ENCODE results near the genes PRKAG2 and ACTR3B.

DNA sequence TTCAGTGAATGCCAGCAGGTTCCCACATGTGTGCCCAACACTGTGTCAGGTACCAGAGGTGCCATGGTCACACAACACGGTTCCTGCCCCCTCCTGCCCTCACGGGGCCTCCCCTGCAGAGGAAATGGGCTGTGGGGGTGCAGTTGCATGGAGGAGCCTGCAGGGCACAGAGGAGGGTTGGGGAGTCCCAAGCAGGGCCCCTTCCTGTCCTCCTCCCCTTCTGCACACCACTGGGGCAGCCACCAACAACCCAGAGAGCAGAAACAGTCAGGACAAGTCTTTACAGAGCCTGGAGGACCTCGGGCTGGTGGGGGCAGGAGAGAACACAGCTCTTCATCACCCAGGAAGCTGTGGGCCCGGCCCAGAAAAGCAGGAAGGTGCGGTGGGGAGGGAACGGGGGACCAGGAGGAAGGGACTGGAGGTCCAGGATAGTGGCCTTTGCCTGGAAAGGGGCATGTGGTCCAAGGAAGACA is 7.0 kb downstream of the CRYGN start:
- RRBS = no CpG with 5 or more reads among the region's 6 CpGs
CAGE:
- cytosol, long polyA plus RNA = no peak
- long polyA plus RNA = no peak
- nucleus, long polyA plus RNA = no peak

- RRBS = no CpG with 5 or more reads among the region's 12 CpGs
CAGE:
- cytosol, long polyA plus RNA = no peak
- long polyA plus RNA = no peak
- nucleus, long polyA plus RNA = no peak
These were observed 32.9 kb upstream of the CRYGN start for GRCh38 chr7:151472721-151473302.

DNA sequence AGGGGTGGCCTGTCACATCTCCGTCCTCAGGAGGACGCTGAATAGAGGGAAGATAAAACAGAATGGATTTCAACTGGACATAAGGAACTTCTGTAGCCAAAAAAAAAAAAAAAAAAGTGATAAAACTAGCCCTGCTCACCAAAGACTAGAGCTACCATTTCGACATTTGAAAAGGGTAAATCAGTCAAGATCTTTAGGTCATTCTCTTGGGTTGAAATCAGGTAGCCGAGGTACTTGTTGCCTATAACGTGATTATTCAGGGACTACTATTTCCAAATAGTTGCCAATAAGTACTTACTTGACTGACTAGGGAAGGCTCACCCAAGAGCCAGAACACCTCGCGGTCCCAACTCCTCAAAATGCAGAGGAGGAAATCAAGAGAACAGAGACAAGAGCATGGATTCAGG is 2.1 kb downstream of the RHEB start:
- RRBS = no CpG with 5 or more reads among the region's 7 CpGs
CAGE:
- cytosol, long polyA plus RNA = no peak
- long polyA plus RNA = no peak
- nucleus, long polyA plus RNA = no peak

DNA sequence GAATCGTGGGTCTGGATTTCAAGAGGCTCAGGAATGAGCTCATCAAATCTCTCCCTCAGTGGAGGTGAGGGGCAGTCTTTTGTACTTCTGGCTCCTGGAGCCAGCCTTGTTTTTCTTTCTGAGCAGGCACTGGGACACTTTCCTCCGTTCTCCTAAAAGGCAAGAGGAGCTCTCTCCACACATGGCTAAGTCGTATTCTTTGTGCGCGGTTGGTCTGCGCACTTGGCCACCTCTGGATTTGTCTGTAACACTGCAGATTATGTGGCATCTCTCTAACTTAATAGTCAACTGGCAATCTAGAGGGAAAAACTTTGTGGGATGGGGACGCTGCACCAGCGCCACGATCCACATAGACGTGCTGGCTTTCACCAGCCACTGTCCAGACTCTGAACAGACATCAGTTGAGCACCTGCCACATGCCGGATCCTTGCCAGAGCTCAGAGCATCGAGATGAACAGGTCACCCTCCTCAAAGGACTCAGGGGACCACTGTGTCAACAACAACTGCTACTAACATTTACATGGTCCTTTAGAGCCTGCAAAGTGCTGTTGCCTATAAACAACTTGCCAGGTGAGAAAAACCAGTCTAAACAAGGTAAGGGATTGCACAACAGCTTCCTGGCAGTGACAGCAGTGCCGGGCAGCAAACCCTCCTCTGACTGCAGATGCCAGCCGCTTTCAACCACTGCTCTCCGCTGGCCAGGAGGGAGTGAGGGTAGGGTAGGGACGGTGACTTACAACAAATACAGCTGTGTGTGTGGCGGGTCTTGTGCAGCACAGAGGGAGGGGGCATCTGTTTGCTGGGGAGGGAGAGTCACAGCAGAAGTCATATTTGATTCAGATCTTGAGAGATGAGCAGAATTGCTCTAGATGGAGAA is 32.6 kb upstream of the RHEB start:
- RRBS = no CpG with 5 or more reads among the region's 17 CpGs
CAGE:
- cytosol, long polyA plus RNA = no peak
- long polyA plus RNA = no peak
- nucleus, long polyA plus RNA = no peak

DNA sequence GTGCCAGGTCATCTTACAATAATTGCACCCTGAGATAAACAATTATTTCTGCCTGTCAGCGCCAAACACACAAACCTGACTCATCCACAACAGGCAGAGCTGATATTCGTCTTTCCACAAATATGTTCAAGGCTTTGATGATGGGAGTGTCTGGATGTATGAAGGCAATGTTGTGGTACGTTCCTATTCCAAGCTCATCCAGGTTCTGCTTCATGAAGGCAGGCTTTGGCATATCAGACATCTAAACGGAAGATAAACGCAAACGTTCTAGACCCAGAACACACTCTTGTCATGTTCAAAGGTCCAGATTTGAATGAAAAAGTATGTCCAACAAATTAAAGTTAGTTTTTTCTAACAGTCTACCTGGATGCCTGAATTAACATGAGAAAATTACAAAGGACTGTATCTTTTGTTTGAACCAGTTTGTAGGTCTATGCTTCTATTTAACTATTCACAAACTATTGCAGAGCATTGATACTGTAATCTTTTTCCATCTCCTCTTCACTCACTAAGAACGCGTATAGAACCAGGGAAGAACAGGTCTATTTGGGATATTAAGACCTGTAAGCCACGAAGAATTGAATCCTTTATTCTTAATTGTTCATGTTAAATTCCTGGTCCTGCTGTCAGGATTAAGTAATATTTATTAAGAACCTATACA is 46.1 kb upstream of the RHEB start:
- RRBS = no CpG with 5 or more reads among the region's 9 CpGs
CAGE:
- cytosol, long polyA plus RNA = no peak
- long polyA plus RNA = no peak
- nucleus, long polyA plus RNA = no peak

DNA sequence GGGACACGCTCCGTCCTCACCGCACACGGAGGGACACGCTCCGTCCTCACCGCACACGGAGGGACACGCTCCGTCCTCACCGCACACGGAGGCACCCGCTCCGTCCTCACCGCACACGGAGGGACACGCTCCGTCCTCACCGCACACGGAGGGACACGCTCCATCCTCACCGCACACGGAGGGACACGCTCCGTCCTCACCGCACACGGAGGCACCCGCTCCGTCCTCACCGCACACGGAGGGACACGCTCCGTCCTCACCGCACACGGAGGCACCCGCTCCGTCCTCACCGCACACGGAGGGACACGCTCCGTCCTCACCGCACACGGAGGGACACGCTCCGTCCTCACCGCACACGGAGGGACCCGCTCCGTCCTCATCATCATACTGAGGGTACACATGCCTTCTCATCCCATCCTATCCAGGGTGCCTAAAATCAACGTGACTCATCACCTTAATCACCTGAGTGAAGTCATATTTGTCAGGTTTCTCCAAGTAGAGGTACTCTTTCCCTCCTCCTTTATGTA is 83.6 kb upstream of the RHEB start:
- RRBS = no CpG with 5 or more reads among the region's 50 CpGs
CAGE:
- cytosol, long polyA plus RNA = no peak
- long polyA plus RNA = no peak
- nucleus, long polyA plus RNA = no peak

DNA sequence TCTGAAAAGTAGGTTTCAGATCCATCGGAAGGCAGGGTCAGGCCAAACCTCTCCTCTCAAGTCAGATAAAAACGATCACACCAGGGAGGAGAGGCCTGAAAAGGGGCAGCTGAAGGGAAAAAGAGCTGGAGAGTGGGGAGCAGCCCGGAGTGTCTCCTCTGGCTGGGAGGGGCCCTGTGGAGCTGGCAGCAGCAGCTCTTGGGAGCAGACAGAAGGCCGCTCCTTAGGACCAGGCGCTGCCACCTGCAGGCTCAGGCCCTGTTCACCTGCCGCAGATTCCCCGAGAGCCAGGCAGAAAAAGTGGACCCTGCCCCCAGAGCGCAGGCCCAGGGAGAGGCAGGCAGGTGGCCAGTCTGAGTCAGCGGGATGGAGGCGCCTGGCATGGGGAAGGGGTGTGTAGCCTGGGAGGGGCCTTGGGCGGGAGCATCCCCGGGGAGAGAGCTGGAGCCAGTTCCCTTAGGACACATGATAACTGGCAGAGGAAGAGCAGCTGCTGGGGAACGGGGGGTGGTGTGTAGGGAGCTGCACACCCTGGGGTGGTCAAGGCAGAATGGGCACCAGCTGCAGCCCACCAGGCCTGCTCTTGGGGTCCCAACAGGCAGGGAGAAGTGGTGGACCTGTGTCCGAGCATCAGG is 177.1 kb upstream of the RHEB start:
- RRBS = no CpG with 5 or more reads among the region's 14 CpGs
CAGE:
- cytosol, long polyA plus RNA = no peak
- long polyA plus RNA = no peak
- nucleus, long polyA plus RNA = no peak

DNA sequence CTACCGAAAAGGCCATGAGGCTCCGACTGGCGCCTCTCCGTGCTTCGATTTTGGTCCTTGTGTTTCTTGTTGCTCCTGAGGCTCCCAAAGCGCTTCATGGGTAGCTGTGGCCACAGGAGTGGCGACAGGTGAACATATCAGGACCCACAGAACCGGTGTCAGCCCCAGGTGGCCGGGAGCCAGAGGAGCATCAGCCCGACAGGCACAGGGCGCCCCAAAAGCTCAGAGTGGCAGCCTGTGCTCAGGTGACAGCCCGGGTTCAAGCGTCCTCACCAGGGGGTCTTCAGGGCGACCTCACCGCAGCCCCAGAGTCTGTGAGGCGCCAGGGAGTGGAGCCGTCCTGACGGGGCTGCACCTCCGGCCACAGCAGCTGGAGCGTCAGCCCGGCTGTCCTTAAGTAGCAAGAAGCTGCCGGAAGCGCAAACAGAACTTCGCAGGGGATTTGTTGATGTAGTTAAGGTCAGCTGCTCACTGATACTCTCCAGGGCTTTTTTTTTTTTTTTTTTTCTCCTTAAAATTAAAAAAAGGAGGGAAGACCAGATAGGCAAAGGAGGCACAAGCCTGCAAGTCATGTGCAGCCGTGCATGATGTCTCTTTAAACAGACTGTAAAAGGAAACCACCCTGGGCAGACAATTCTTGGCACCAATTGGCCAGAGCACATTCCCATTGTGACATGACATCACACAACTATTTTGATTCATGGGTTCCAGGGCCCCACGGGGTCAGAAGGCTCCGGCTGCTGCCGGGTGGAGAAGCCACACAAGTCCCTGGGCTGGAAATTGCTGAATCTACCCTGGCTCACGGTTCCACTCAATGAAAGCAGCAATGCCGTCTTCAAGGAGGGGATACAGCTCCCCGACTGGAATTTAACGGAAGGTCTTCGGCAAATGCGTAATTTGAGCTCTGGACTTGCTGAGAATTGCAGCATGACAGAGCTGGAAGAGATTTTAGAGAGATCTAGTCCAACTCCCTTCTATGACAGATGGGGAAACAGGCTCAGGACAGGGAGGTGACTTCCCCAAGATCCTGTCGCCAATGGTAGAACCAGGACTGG is 140.7 kb downstream of the PRKAG2 start:
- RRBS = 42% methylated on average over 7 of the region's 35 CpGs
CAGE:
- cytosol, long polyA plus RNA = no peak
- long polyA plus RNA = no peak
- nucleus, long polyA plus RNA = start-site peak on the minus strand centred at position 509 of the sequence, 282 bp wide, 6 reads

GRCh38 chr7:151768991-151769887 is 107.7 kb downstream of the PRKAG2 start:
- RRBS = no CpG with 5 or more reads among the region's 12 CpGs
CAGE:
- cytosol, long polyA plus RNA = no peak
- long polyA plus RNA = no peak
- nucleus, long polyA plus RNA = no peak

DNA sequence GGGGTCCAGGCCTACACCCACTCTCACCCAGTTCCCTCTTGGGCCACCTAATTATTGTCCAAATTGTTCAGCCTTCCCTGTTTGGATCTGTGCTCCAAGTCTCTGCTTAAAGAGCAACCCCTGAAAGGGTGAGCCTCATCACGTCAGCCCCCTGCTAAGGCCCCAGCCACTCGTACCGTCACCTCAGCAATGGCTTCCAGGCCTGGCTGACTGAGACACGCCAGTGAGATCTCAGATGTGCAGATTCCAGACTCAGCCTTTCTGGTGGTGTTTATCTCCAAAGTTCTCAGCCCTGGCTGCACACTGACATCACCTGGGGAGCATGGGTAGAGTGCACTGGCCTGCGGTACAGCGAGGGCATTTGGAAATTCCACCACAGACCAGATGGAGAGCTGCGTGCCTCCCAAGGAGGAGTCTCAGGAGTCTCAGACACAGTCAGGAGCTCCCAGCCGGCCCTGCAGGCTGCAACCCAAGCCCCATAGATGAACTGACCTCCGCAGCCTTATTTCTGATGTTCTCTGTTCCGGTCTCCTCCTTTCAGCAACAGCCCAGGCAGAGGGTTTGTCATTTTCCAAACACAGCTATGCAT is 87.4 kb downstream of the PRKAG2 start:
- RRBS = 72% methylated on average over 3 of the region's 10 CpGs
CAGE:
- cytosol, long polyA plus RNA = no peak
- long polyA plus RNA = no peak
- nucleus, long polyA plus RNA = no peak

DNA sequence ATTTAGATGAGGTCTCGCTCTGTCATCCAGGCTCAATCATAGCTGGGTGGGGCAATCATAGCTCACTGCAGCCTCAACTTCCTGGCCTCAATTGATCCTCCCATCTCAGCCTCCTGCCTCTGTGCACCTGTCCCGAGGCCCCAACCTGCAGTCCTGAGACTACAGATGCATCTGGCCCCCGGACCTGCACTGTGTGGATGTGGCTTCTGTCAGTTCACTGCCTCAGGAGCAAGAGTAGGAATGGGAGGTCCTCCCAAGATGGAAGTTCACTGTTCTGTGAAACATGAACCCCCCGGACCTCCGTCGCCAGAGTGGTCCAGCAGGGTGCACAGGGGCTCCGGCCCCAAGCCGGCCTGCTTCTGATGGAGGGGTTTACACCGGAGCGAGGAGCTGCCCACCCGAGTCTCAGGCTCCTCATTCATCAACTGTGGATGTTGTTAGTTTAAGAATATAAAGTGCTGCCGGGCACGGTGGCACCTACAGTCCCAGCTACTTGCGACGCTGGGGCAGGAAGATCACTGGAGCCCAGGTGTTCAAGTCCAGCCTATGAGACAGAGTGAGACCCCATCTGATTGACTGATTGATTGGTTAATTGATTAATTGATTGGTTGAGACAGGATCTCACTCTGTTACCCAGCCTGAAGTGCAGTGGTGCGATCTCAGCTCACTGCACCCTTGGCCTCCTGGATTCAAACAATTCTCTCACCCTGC is 36.4 kb downstream of the PRKAG2 start:
- RRBS = 89% methylated on average over 8 of the region's 16 CpGs
CAGE:
- cytosol, long polyA plus RNA = no peak
- long polyA plus RNA = no peak
- nucleus, long polyA plus RNA = no peak

DNA sequence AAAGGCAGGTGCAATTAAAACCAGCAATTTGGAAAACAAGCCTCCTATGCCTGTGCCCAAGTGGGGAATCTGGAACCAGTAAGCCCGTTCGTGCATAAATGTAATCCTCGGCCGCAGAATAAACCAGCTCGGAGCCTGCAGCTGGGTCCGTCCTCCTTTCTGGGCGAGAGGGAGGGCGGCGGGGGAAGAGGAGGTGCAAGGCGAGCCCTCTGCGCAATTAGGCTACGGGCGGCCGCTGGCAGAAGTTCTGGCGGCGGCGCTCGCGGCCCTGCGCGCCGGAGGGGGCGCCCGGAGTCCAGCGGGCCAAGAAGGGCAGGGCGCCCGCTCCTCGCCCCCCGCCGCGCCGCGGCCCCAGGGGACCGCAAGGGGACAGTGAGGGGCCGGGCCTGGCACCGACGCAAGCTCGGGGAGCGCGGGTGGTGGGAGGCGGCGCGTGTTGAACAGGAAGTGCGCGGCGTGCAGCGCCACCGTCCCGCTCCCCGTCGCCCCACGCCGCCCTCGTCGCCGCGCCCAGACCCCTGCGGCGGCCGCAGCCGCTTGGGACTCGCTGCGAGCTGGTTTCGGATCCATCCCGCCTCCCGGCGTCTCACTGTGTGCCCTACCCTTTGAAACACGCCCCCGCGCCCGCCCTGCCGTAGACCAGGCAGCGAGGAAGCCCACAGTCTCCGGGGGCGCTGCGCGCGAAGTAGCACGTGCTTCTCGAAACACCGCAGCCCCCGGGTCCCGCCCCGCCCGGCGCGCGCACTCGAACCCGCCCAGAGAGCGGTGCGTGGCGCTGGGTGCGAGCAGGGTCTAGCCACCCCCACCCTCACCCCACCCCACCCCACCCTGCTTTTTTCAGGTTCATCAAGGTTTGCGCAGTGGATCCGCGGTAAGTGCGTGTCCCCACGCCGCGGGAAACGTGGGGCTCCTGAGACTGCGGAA is at the start of gene PRKAG2:
Gene PRKAG2, minus strand, starts transcription at position 120 of the 924 bp plus-strand sequence.
- RRBS = 2% methylated on average over 20 of the region's 103 CpGs
CAGE:
- cytosol, long polyA plus RNA = no peak
- long polyA plus RNA = no peak
- nucleus, long polyA plus RNA = no peak

DNA sequence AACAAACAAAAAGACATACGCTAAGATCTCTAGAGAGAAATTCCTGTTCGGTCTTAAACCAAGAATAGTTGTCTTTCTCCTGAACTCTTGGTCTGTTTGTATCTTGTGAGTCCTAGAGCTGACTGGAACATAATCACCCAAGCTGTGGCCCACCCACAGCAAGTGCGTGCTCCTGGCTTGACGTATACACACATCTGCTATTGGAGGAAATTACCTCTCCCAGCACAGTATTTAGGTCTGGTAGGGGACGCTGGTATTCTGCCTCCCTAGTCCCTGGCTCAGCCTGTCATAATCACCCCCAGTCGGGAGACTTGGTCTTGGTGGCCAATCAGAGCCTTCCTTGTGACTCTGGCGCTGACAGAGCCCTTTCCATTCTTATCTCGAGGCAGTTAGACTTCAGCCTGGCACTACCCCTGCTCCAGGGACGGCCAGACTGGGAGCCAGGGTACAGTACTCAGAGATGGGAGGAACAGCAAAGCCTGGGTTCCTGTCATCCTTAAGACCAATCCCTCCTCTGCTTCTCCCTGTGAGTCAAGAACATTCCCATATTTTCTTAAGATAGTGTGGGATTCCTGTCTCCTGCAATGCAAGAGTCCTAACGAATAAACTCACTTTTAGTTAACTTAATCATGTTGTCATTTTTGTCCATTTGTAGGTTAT is 14.3 kb upstream of the PRKAG2 start:
- RRBS = no CpG with 5 or more reads among the region's 10 CpGs
CAGE:
- cytosol, long polyA plus RNA = no peak
- long polyA plus RNA = no peak
- nucleus, long polyA plus RNA = no peak

DNA sequence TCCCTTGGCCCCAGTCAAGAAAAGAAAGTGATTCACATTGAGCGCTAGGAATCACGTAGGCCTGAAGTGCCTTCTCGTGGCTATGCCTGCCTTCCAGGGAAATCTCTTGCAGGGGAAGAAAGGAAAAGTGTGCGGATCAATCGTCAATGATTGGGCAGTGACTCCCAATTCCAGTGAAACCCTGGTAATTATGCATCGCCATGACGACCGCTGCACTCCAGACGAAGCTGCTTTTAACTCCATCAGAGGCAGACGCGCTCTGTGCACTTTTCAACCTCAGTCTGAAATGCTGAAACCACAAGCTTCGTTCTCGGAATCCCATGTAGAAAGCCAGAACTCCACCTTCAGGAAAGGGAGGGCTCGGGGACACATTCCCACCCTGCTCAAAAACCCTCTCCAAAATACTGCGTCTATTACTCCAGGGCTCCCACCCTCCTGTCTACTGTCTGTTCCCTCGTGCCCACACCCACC is 24.1 kb upstream of the PRKAG2 start:
- RRBS = no CpG with 5 or more reads among the region's 16 CpGs
CAGE:
- cytosol, long polyA plus RNA = no peak
- long polyA plus RNA = no peak
- nucleus, long polyA plus RNA = no peak

DNA sequence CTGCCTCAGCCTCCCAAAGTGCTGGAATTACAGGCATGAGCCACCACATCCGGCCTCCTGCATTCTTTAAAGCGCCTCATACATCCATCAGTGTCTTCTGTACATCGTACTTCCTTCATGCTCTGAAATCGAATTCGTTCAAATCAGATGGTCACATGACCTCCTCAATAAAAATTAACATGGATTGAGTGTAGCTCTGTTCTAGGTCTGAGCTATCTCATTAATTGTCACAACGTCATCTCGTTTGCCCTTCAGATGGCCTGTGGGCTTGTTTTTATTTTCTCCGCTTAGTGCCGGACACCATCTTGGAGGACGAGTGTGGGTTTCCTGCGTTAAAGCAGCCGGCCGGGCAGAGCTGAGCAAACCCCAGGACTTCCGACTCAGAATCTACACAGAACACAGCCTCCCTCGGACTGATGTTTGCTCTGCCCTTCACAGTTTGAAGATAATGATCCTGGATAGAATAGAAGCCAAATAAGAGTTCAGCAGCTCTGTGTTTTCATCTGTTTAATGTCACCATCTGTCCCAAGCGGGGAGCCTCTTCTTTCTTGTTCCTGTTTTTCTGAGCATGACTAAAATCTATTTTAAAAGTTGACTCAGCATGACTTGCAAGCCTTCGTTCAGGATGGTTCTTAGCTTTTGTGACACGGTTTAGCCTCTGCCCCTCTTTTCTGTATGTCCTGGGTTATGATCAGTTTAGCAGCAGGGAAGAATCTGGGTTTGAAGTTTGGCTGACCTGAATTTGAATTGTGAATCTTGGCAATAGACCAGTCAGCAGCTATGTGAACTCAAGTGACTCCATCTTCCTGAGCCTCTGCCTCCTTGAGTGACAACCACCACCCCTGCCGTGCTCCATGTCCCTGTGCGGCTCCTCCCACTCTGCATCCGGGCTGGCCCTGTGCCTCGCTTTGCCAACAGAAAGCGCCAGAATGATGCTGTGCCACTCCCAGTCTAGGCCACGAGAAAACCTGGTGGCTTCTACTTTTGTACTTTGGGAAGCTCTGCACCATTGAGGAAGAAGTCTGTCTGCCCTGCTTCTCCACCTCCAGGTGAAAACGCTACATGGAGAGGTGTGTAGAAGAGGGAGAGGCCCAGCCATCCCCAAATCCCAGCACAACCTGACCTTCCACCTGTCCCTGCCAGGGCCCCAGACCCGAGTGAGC is 30.5 kb upstream of the GALNTL5 start:
- RRBS = 100% methylated on average over 2 of the region's 26 CpGs
CAGE:
- cytosol, long polyA plus RNA = no peak
- long polyA plus RNA = no peak
- nucleus, long polyA plus RNA = no peak

GRCh38 chr7:152116819-152117574 is 91.5 kb downstream of the GALNT11 start:
- RRBS = no CpG with 5 or more reads among the region's 14 CpGs
CAGE:
- cytosol, long polyA plus RNA = no peak
- long polyA plus RNA = no peak
- nucleus, long polyA plus RNA = no peak

DNA sequence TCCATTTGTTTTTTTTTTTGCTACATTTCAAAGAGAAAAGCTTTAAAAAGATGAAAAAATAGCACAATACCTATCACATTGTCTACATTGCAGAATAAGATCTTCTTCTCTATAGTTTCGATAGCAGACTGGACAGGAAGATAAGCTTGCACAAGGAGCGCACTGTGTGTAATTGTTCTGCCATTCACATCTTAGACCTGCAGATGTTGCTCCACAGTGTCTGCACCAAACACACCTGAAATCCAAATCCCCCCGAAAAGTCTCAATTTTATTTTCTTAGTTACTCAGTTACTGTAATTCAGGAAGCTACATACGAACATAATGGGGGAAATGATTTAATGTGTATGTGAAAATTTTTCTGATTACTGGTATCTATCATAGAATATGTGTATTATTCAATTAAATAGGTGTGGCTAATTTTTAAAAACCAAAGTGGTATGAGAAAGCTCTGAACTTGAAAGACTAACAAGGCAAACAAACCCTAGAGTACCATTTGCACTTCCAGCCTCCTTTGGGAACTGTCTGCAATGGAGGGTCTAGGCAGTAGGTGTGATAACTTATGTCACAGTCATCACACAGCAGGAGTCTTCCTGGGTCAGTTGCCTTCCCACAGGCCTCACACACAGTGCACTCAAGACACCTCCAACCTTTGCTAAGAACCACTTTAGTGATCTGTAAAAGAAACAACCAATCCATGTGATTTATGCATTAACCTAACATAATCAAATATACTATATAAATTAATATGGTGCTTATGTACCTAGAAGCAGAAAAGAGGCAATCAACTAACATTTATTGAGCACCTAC is 198.7 kb downstream of the GALNT11 start:
- RRBS = no CpG with 5 or more reads among the region's 4 CpGs
CAGE:
- cytosol, long polyA plus RNA = no peak
- long polyA plus RNA = no peak
- nucleus, long polyA plus RNA = no peak

DNA sequence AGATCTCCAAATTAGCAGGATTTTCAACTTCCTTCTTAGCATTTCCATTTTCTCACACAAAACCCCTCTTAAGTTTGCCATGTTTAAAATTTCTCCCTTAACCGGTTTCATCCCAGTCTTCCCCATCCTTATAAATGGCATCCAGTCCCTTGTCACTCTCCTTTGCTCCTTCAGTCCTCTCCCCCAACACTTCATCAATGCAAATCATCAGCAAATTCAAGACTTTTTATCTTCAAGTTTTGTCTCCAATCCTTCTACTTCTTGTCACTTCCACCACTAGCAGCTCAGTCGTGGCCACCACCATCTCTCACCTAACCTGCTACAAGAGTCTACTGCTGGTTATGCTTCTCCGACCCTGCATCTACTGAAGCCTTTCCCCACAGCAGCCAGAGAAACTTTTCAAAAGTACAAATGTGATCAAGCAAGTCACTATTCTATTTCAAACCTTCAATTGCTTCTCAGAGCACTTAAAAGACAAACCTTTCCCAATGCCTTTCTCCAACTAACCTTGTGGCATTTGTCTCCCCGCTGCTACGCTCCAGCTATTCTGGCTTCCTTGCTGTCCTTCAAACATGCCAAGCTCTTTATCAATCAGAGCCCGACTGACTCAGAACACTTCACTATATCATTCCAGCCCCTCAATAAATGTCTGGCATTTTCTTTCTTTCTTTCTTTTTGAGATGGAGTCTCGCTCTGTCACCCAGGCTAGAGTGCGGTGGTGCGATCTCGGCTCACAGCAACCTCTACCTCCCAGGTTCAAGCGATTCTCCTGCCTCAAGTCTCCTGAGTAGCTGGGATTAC is 195.1 kb downstream of the KMT2C start:
- RRBS = no CpG with 5 or more reads among the region's 11 CpGs
CAGE:
- cytosol, long polyA plus RNA = no peak
- long polyA plus RNA = no peak
- nucleus, long polyA plus RNA = no peak

DNA sequence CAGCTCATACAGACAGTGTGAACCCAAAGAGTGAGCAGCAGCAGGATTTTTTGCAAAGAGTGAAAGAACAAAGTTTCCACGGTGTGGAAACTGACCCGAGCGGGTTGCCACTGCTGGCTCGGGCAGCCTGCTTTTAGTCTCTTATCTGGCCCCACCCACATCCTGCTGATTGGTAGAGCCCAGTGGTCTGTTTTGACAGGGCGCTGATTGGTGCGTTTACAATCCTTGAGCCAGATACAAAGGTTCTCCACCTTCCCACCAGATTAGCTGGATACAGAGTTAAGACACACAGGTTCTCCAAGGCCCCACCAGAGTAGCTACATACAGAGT is 102.5 kb upstream of the KMT2C start:
- RRBS = no CpG with 5 or more reads among the region's 6 CpGs
CAGE:
- cytosol, long polyA plus RNA = no peak
- long polyA plus RNA = no peak
- nucleus, long polyA plus RNA = no peak

- RRBS = under 1% methylated on average over 34 of the region's 56 CpGs
CAGE:
- cytosol, long polyA plus RNA = no peak
- long polyA plus RNA = no peak
- nucleus, long polyA plus RNA = no peak
These were observed at the start of gene ACTR3B for GRCh38 chr7:152759251-152759942. Gene ACTR3B, plus strand, starts transcription at chr7:152759752.

All from H1 (cell line).